Peyer's patch (tissue), 4 donors: ENCODE measurements around the genes VSIG4, PJA1, OTUD6A and AWAT1.

- PRO-cap = no peak
- RAMPAGE, long total RNA, 4 experiments = no peak in any of the 4 experiments
Measured at GRCh38 chrX:65581787-65582471, 47.3 kb upstream of the LAS1L start.

- PRO-cap = no peak
- RAMPAGE, long total RNA, 4 experiments = no peak in any of the 4 experiments
Measured at GRCh38 chrX:65643016-65643959, 24.2 kb upstream of the MSN start.

GRCh38 chrX:65678857-65679533, 11.5 kb downstream of the MSN start:
- PRO-cap = no peak
- RAMPAGE, long total RNA, 4 experiments = no peak in any of the 4 experiments

- PRO-cap = no peak
- RAMPAGE, long total RNA, 4 experiments = no peak in any of the 4 experiments
Measured at GRCh38 chrX:65738659-65739353, 71.4 kb downstream of the MSN start.

DNA sequence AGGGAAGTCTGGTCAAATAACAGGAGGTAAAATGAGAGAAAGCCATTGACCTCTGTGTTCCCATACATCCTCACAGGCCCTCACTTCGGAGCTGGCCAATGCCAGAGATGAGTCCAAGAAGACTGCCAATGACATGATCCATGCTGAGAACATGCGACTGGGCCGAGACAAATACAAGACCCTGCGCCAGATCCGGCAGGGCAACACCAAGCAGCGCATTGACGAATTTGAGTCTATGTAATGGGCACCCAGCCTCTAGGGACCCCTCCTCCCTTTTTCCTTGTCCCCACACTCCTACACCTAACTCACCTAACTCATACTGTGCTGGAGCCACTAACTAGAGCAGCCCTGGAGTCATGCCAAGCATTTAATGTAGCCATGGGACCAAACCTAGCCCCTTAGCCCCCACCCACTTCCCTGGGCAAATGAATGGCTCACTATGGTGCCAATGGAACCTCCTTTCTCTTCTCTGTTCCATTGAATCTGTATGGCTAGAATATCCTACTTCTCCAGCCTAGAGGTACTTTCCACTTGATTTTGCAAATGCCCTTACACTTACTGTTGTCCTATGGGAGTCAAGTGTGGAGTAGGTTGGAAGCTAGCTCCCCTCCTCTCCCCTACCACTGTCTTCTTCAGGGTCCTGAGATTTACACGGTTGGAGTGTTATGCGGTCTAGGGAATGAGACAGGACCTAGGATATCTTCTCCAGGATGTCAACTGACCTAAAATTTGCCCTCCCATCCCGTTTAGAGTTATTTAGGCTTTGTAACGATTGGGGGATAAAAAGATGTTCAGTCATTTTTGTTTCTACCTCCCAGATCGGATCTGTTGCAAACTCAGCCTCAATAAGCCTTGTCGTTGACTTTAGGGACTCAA, 72.4 kb downstream of the MSN start:
- PRO-cap = no peak
- RAMPAGE, long total RNA, 4 experiments = no peak in any of the 4 experiments

DNA sequence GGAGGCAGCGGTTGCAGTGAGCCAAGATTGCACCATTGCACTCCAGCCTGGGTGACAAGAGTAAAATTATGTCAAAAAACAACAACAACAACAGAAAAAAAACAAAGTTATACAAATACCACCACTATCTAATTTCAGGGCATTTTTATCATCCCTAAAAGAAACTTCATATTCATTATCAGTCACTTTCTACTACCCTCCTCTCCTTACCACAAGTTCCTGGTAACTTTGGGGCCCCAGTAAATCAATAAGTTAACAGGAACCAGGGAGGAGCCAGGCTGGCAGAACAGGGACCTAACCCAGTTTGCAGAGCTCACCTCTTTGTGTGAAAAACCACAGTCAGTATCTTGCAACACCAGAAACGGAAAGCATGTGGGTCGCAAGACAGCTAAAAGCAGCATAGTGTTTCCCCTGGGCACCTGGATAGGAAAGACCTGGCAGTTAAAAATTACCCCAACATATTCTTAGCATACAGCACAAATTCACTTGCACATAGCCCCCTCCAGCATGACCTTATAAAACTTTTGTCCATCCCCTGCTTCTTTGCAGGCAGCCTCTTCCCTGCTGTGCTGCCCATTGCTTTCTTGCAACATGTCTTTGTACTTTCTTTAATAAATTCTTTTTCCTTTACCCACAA, 83.2 kb downstream of the MSN start:
- PRO-cap = unidirectional peak, plus-strand start at position 358 of the sequence
- RAMPAGE, long total RNA, 4 experiments = no peak in any of the 4 experiments

- PRO-cap = no peak
- RAMPAGE, long total RNA, 4 experiments = no peak in any of the 4 experiments
Measured at GRCh38 chrX:66022507-66023478, 17.1 kb downstream of the VSIG4 start.

DNA sequence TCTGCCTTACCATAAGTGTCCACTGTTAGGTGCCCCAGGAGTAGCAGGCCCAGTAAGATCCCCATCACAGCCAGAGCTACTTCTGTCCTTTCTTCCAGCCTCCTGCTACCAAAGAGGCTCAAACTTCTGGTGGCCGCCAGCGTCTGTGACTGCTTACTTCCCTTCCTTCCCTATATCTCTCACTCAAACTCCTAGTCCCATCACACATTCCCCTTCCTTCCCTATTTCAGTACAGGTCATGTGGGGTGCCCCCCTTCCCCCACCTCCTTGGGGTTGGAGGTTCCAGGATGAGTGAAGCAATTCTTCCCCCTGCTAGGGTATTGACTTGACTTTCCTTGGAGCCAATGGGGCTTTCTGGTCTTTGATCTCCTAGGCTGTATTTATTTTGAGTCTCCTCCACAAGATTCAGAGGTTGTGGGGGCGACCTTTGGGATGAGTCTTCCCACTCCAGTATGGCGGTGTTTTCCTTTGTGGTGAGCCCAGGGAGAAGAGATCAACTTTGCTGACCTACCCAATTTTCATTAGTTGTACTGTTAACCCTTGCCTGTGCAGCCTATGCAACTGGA, at the start of gene VSIG4:
TSS of gene VSIG4 (minus strand) at position 147 of the 566 bp plus-strand sequence.
- PRO-cap = bidirectional peak, plus-strand start at position 328 of the sequence, minus-strand start at position 147 of the sequence
- RAMPAGE, long total RNA, 4 experiments = start-site peak on the minus strand in 4 of 4 experiments, centred at positions 118 to 161 of the sequence, 15 to 90 reads per replicate

DNA sequence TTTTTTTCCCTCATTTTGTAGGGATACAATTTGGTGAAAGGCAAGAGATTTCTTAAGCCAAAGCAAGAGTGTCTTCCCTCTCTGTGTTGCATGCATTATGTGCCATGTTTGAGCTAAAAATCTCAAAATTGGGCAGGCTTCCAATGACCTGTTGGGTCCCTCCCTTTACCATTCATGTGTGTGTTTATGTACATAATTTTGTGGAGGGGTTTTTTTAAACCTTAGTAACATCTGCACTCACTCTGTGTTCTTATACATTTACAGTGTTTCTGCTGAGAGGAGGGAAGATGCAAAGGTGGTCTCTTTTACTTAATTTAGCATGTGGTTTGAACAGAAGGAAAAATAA, 5.3 kb downstream of the AR start:
- PRO-cap = no peak
- RAMPAGE, long total RNA, 4 experiments = no peak in any of the 4 experiments

- PRO-cap = no peak
- RAMPAGE, long total RNA, 4 experiments = no peak in any of the 4 experiments
Measured at GRCh38 chrX:68833706-68834378, 5.0 kb downstream of the EFNB1 start.

DNA sequence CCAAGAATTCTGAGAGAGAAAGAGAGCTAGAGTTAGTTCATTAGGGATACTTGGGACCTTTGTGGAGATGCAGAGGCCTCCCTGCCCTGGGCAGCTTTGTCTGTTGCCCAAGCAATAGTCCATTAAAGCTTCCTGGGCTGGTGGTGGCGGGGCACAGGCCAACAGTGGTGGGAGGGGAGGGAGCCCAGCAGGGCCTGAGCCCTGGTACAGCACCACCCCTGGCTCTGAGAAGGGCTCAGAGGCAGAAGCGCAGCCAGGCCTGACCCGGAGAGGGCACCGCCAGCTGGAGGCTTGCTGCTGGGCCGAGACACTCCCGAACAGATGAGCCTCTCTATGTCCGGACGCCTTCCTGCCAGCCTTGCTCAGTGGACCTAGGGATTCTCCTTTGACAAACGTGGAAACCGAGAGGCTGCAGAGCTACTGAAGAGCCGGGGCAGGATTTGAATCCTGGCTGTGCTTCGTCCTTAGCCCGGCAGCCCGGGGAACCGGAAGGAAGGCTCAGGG, 65.4 kb downstream of the EFNB1 start:
- PRO-cap = no peak
- RAMPAGE, long total RNA, 4 experiments = no peak in any of the 4 experiments

DNA sequence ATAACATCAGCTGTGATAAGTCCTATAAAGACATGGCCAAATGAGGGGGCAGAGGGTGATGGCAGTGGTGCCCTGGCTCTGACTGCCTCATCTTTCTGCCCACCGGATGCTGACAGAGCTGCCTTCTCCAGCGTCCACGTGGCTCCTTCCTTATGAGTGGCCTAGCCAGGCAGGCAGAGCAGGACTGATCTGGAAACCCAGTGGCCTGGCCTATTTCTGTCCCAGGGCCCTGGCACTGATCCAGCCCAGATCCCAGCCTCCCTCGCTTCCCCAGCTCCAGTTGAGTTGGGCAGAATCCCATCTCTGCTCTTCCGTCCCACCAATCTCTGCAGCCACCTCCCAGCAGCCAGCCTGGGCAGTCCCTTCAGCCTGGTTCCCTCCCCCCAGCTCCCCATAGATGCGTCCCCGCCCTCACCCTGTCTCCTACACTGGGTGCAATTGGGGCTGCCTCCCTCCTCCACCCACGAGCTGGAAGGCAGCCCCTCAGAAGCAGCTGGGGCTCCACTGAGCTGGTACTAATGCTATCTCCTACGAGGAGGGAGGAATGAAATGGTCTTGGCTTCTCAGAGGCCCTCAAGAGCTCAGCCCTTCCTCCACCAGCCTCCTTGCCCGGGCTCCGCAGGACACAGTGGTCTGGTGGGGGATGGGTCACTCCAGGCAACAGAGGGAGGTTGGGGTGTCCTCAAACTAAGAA, 94.2 kb downstream of the PJA1 start:
- PRO-cap = no peak
- RAMPAGE, long total RNA, 4 experiments = no peak in any of the 4 experiments

GRCh38 chrX:69165353-69165894, at the start of gene PJA1:
TSS of gene PJA1 (minus strand) at chrX:69165453.
- PRO-cap = bidirectional peak, plus-strand start at chrX:69165628, minus-strand start at chrX:69165459
- RAMPAGE, long total RNA, 4 experiments = start-site peak on the minus strand in 4 of 4 experiments, at chrX:69165438-69165461 at its widest, 26 to 69 reads per replicate

DNA sequence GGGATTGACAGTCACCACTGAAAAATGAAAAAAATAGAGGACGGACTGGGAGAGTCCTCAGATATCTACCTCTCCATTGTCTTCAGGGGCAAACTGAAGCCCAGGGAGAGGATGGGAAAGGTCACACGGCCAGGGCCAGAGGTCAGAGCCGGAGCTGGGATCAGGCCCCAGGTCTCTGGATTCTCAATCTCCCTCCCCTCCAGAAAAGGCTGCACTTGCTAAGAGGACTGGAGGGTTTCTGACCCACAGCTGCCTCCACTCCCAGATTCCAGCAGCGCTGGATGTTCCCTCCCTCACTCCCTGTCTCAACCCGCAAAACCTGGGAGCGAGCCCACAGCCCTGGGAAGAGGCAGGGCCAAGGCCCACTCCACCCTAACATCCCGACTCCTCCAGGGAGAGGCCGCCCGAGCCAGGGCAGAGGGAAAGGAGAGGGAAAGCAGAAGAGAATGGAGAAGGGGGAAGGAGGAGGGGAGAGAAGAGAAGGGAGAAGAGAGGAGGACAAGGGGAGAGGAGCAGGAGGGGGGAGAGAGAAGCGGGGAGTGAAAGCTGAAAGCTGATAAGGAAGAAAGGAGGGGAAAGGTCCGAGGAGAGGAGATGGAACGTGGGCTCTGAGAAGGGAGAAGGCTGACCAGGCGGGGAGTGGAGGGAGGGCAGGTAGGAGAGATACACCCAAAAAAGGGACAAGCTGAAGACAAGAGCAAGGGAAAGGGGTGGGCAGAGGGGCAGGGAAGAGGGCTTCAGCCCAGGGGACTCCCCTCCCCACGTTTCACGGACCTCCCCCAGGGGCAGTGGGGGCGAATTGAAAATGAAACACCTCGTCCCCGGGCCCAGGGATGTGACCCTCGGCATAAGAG, 120.1 kb upstream of the PJA1 start:
- PRO-cap = no peak
- RAMPAGE, long total RNA, 4 experiments = no peak in any of the 4 experiments

DNA sequence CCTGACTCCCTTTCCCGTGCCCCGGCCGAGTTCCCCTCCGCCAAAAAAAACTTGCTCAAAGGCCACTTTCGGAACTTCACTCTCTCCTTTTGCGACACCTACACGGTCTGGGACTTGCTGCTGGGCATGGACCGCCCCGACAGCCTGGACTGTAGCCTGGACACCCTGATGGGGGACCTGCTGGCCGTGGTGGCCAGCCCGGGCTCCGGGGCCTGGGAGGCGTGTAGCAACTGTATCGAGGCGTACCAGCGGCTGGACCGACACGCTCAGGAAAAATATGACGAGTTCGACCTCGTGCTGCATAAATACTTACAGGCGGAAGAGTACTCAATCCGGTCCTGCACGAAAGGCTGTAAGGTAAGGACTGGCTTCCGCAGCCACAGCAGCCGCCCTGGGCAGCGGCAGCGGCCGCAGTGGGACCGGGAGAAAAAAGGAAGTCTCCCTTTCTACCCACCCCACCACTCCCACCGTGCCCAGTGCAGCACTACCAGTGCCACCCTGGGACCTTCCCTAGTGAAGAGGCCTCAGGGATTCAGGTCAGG, 1.7 kb downstream of the NALF2 start:
- PRO-cap = no peak
- RAMPAGE, long total RNA, 4 experiments = no peak in any of the 4 experiments

DNA sequence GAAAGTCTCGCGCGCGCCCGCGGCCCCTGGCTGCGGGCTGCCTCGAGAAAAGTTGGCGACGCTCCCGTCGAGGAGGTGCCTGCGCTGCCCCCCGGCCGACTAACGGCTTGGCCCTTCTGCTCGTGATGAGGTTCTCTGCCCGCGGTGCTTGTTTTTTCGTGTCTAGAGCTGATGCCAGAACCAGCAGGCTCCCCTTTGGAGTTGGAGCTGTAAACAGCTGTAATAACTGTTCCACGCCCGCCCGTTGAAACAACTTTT, 936 bp downstream of the EDA start:
- PRO-cap = no peak
- RAMPAGE, long total RNA, 4 experiments = no peak in any of the 4 experiments

GRCh38 chrX:70062257-70062712, at the start of gene OTUD6A:
TSS of gene OTUD6A (plus strand) at chrX:70062457.
- PRO-cap = no peak
- RAMPAGE, long total RNA, 4 experiments = no peak in any of the 4 experiments

GRCh38 chrX:70234322-70234696, at the start of gene AWAT1:
TSS of gene AWAT1 (plus strand) at chrX:70234655.
- PRO-cap = no peak
- RAMPAGE, long total RNA, 4 experiments = no peak in any of the 4 experiments

- PRO-cap = bidirectional peak, plus-strand start at chrX:70434099, minus-strand start at chrX:70433955; bidirectional peak, plus-strand start at chrX:70434659, minus-strand start at chrX:70434426
- RAMPAGE, long total RNA, 4 experiments = no peak in any of the 4 experiments
Measured at GRCh38 chrX:70433843-70434978, 10.4 kb upstream of the DLG3 start.

GRCh38 chrX:71103532-71103952, 3.0 kb downstream of the CXorf65 start:
- PRO-cap = no peak
- RAMPAGE, long total RNA, 4 experiments = no peak in any of the 4 experiments